Left common carotid artery plus branches (tissue), 1 donor: ENCODE data around the gene GCG.

DNA sequence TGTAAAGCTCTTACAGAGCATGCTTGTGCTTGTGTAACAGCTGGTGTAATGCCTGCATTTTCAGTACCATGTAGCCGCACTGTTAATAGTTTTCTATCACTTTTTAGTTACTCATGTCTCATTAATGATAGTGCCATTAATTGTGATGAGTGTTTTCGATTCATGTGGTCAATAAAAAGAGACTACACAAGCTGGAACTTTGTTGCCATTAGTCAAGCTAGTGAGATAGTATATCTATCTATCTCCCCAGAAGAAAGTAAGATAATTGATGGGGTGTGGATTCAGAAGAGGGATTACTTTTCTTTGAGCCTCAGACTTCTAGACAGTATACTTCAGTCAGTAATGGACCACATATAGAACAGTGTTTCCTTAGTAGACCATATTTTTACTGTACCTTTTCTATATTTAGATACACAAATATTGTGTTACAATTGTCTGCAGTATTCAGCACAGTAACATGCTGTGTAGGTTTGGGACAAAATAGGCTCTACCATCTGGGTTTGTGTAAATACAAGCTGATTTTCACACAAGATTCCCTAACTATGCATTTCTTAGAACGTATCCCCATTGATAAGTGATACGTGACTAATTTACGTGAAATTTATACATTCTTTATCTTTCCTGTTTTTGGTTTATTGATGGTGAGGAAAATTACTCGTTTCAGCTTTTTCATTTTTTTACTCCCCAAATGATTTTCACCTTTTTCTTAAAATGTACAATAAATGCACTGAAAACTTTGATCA, 27.6 kb downstream of the CD302 start:
- PRO-cap: no peak

- PRO-cap: no peak
Observed at GRCh38 chr2:160214600-160215082, 14.6 kb upstream of the ITGB6 start.

DNA sequence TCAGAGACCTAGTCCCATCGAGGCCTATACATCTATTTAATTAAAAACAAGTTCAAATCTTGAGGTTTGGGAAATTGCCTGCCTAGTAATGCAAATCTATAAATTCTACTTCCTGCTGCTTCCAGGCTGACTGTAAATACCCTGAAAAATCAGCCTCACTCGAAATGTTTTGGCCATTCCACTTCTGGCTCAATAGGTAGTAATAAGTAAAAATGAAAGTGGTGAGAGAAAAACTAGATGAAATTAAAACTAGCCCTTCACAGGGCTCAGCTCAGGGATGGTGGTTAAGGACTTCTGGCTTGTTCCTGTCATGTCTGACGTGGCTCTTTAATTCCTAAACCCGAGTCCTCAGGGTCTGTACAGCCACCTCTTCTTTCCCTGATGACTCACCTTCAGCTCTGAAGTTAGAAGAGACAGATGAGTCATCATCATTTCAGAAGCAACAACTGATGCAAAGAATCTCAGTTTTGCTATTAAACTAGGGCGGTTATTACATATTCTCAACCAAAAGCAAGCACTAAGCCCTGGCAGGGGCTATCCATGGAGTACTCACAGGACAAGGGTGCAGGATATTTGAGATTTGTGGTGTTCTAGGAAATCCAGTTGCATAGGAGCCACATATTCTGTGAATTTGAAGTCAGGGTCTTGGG, 23.9 kb upstream of the ITGB6 start:
- PRO-cap: no peak

DNA sequence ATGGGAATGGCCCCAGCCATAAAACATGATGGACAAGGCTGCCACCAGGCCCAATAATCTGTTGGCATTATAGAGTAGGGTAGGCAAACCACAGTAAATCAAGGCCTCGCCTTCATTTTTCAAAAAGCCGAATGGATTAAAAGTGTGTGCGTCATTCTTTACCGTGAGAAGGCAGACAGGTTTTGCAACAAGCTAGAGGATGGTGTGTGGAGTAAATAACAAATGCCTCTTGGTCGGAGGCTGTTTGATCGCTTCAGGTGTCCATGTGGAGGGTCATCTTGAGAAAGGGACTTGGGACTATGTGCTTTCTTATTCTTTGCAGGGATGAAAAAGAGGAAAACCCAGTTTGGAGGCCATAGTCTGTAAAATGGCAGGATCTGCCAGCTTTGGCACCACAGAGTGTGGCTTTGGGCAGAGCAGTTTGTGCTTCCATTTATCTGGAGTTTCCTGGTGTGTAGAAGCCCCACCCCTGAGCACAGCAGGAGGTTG, 57.1 kb upstream of the ITGB6 start:
- PRO-cap: no peak

- PRO-cap: no peak
Observed at GRCh38 chr2:160279977-160280310, 79.9 kb upstream of the ITGB6 start.

GRCh38 chr2:160355489-160355942, 138.1 kb downstream of the RBMS1 start:
- PRO-cap: no peak

GRCh38 chr2:160367753-160368433, 125.7 kb downstream of the RBMS1 start:
- PRO-cap: no peak

GRCh38 chr2:160474469-160474817, 19.2 kb downstream of the RBMS1 start:
- PRO-cap: no peak

GRCh38 chr2:160736597-160736933, 243.0 kb upstream of the RBMS1 start:
- PRO-cap: no peak

DNA sequence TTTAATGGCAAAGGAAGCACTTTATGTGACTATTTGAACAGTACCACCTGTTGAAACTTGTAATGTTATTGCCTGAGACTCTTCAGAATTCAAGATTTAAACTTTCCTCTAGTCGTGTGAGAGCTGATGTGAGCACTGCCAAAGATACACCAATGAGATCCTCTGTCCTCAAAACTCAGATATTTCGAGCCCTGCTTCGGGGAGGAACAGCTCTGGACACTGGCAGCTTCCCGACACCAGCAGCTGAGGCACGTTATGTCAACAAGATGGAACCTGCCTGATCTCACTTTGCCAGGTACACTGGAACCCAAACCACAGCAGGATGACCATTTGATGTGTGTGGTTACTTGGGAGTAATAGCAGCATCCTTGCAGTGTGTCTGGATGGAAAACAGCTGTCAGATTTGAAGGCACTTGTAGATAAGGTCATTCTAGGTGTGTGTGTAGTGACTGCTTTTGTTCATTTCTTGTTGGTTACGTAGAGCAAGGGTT, 319.9 kb upstream of the RBMS1 start:
- PRO-cap: no peak

DNA sequence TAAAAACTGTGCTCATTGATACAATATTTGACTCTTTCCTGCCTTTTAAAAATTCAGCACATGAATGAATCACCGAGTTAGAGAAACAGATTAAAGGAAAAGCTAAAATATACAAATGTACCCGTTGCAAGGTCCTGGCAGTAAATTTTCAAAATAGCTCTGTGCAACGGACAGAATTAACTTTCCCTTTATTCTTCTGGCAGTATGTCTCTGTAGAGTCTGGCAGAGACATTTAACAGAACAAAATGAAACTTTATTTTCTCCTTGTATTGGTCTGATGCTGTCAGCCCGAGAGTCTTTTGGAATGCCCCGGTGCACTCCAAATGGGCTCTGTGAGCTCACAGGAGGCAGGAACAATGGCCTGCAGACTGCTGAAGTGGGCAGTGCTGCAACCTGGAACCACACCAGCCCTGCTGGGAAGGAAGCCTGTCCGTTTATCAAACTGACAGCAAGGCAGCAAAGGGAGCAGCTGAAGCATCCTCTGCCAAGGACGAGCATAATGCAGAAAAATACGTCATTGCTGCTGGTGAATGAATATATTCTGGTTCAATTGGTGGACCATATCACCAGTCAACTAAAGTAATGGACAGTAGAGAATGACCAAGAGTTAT, 207.8 kb upstream of the TANK start:
- PRO-cap: no peak

- PRO-cap: no peak
Observed at GRCh38 chr2:161139448-161139994, 20.7 kb upstream of the TANK start.

GRCh38 chr2:161162500-161163470, 2.6 kb downstream of the TANK start:
- PRO-cap: no peak

DNA sequence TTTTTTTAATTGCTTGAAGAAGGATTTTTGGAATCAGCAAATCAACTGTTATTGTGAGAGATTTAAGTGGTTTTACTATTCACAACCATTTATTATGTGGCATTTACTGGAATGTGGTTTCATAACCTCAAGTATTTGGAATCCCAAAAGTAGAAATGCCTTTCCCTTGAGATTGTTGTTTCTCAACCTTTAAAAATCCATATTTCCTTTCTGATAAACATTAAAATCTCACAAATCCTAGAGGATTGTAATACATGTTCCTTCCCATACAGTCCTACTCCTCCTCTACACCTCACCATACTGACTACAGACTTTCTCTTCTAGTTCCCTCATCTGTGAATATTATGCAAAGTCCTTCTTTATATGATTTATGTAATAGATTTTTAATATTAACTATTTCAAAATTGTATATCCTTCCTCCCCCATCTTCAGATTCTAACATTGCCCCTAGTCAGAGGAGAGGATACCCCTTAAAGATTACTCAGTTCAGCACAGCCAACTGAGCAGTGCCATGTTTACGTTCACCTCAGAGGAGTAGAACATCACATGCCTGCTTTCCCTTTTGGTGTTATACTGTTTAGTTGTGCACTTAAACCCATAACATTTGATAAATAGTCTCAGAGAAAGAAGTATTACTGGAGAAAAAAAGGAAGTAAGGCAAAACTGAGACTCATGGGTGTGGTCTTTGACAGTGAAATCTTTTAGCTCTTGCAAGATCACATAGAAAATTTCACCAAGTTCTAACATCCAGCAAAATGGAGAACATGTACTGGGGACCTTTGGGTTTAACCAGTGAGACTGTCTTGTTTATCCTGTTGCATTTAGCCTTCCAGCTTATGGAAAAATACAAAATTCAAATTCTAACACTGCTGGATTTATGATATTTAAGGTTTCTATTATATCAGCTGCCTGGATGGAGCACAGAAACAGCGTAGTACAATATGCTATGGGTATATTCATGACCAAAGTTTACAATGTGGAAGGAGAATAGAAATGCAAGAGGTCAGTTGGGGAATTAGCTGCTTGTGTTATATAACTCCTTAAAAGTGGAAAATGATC, 5.4 kb downstream of the TANK start:
- PRO-cap: no peak

DNA sequence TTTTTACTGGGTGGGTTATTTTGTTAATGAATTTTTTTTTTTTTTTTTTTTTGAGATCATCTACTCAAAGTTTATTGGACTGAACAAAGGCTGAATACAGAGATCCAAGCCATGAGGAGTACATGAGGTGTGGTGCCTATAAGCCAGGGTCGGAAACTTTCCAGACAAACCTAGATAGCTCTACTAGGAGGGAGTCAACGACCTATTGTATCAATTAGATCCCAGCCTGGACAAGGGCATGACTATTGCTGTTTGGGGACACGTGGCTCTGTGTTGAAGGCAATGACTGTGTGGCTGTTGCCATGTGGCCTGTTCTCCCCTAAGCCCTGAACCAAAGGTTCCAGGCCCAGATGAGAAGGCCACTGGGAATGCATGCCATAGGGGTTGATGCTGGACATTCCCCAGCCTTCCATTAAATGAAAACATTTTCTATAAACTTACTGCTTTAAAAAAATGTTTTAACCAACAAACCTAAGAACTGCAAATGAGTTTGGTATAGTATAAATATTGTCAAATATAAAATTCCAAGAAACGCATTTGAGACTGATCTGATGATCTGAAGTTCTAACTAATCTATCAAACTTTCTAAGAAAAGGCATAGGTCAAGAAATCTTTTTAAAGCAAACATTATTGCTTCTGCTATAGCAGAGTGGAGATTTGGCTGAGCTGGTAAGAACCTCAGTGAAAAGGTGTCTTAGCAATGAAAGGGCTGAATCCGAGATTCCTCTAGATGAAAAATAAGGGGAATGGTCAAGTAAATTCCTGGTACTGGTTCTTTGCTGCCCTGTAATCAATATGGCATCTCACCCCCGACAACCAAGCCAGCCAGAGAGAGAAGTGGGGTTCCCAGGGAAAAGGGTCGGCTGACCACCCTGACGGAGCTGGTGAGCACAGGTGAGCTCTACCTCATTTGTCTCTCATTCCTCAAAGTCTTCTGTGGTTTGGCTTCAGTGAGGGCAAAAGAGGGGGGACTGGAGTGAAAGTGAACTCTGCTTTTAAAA, 31.5 kb downstream of the PSMD14 start:
- PRO-cap: no peak

DNA sequence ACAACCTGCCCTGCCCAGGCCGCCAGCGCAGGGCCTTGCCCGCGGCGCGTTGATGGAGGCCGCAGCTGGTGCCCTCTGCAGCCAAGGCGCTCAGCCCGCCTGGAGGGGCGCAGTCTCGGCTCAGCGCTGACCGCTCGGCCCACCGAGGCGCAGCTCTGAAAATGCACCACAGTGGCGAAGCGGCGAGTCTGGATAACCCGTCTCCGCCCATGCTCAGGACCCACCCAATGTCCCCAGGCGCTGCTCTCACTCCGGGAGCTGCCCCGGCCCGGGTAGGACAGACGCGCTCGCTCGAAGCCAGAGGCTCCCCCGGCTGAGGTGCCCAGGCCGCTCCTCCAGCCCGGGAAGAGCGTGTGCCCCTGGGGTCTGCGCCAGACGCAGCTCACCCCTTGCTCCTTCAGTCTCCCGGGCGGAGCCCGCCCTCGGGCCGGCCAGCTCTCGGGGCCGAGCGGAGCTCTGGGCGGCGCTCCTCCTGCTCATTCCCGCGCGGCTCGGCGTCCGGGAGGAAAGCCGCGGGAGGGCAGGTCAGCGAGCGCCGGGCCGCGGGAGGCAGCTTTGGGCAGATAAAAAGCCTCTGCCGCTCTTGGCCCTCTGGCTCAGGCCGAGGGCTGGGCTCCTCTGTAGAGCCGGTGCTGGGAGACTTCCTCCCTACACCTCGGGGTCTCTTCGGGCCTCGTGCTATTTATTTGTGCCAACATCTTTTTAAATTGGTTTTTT, 1.6 kb upstream of the TBR1 start:
- PRO-cap: no peak

DNA sequence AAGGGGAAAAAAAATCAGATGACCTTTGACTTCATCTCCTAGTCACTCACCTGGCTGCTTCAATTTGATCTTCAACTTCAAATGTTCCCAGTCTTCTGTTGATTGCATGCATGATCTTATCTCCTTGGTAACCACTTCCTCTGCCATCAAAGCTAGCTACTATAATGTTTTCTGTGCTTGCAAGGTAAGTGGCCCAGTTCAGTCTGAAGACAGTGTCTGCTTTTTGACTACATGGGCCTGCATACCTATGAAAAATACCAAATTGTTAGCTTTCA, 62.3 kb downstream of the DPP4 start:
- PRO-cap: no peak

DNA sequence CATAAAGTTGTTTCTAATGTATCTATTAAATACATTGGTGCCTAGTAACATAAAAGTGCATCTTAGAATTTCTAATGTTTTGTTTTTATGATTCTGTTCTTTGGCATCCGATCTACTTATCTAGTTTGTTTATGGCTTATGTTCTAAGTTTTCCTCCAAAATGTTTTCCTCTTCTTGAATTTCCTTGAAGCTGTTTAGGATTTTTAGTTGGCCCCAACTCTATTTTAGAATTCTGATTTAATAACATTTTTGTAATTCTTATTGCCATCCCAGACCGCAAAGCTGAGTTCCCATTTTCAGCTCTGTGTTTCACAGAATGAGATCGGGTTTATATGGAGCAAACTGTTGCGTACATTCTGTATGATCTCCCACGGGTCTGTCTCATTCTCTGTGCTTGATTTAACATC, 59.3 kb downstream of the DPP4 start:
- PRO-cap: no peak

GRCh38 chr2:162152042-162152367, at the start of gene GCG:
Gene GCG (minus strand): TSS chr2:162152247.
- PRO-cap: no peak

GRCh38 chr2:162607956-162608335, 230.6 kb downstream of the KCNH7 start:
- PRO-cap: no peak